Metastatic Liver Carcinoma in the Adrenal Gland (tissue), 2 donors: ENCODE results near the gene HPD.

GRCh38 chr12:120787534-120788798 is 62.3 kb downstream of the ACADS start:
- PRO-cap, 2 experiments, result no peak in any of the 2 experiments

DNA sequence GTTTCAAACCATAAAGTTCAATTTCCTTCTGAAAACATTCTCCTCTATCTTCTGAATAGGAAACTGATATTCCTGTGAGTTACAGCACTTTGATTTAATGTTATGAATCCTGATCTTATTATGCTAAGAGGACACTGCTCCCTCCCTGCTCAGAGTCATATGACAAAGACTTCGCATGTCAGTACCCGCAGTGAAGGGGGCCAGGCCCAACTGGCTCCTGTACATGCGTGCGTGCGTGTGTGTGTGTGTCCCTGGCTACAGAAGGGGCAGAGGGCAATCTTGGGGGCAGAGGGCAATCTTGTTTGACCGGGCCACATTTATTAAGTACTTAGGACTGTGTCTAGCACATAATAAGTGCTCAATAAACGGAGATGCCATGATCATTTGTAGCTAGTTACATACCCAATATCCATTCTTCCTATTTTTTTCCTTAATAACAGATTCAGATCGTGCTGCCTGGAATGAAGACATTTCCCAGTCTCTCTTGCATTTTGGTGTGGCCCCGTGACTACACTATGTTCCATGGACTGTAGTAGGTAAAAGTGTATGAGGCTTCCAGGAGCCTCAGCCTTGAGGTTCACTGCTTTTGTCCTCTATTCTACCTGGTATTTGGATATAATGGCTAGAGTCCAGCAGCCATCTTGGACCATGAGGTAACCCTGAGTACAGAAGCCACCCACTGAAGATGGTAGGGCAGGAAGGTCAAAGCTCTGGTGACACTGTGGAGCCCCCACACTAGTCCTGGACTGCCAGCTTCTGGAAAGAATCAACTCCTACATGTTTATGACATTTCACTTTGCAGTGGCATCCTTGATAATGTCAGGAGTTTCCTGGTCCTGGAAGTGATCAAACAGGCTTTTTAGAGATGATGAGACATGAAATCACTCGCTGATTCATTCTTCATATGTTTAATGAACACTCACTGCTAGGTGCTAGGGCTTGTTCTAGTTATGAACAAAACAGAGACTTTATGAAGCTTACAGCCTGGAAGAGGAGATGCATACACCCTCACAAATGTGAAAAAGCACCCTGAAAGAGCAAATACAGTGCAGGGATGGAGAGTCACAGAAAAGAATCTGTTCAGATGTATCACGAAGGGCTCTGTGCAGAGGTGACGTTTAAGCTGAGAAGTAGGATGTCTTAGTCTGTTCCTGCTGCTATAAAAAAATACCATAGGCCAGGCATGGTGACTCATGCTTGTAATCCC is 16.0 kb upstream of the HNF1A start:
- PRO-cap, 2 experiments, result no peak in any of the 2 experiments

DNA sequence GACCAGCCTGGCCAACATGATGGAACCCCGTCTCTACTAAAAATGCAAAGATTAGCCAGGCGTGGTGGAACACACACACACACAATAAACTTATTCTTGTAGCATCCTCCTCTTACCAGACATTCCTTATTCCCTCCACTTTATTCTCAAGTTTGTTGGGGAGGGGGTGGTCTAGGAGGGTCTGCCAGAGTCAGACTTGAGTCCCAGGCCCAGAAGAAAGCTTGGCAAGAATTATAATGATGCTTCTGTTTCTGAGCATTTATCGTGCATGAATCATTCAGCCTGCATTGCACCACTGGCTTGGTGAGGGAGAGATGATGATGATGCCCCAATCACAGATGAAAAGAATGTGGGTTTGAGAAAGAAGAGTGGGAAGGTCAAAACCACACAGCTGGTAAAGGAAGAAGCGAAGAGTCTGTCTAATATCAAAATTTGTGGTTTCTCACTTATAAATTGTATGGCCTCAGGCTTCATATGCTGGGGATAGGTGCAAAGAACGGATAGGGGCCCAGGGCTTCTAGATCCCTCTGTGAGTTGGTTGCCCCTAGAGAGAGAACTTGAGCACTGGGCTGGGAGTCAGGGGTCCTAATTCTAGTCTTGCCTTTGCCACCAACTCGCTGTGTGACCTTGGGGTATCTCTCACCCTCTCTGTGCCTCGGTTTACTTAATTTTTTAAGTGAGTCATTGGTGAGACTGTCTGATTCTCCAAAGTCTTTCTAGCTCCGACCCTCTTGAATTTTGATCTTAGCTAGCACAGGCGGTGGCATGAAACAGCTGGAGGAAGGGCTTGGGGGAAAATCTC is 2.3 kb downstream of the OASL start:
- PRO-cap, 2 experiments, result no peak in any of the 2 experiments

- PRO-cap, 2 experiments, result no peak in any of the 2 experiments
Measured at GRCh38 chr12:121233312-121234176, 23.6 kb downstream of the P2RX4 start.

GRCh38 chr12:121288176-121289021 is 8.1 kb downstream of the CAMKK2 start:
- PRO-cap, 2 experiments, result no peak in any of the 2 experiments

- PRO-cap, 2 experiments, result peak in 2 of 2 experiments; most common plus-strand start chr12:121467533 (in 1); most common minus-strand start chr12:121467378 (in 2)
Measured at GRCh38 chr12:121466855-121467819, 67.2 kb downstream of the RNF34 start.

DNA sequence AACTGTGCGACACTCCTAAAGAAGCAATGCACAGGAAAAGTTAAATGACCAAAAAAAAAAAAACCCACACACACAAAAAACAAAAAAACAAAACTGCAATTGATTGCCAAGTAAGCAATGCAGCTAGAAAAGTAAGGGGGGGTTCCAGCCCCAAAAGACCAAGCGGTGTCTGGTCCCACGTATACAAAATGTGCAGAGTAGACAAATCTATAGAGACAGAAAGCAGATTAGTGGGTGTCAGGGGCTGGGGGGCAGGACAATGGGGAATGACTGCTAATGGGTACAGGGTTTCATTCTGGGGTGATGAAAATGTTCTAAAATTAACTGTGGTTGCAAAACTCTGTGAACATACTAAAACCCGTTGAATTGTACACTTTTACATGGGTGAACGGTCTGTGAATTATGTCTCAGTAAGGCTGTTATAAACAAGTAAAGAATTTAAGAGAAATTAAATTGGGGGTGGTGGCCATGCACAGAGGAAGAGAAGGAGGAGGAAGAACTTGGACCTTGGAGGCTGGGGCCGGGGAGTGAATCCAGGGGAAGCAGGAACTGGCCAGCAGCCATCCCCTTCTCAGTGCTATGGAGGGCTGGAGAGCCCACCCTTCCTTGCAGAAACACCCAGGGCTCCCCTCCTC is 45.5 kb downstream of the KDM2B start:
- PRO-cap, 2 experiments, result peak in 1 of 2 experiments; most common plus-strand start position 373 of the sequence (in 1)

DNA sequence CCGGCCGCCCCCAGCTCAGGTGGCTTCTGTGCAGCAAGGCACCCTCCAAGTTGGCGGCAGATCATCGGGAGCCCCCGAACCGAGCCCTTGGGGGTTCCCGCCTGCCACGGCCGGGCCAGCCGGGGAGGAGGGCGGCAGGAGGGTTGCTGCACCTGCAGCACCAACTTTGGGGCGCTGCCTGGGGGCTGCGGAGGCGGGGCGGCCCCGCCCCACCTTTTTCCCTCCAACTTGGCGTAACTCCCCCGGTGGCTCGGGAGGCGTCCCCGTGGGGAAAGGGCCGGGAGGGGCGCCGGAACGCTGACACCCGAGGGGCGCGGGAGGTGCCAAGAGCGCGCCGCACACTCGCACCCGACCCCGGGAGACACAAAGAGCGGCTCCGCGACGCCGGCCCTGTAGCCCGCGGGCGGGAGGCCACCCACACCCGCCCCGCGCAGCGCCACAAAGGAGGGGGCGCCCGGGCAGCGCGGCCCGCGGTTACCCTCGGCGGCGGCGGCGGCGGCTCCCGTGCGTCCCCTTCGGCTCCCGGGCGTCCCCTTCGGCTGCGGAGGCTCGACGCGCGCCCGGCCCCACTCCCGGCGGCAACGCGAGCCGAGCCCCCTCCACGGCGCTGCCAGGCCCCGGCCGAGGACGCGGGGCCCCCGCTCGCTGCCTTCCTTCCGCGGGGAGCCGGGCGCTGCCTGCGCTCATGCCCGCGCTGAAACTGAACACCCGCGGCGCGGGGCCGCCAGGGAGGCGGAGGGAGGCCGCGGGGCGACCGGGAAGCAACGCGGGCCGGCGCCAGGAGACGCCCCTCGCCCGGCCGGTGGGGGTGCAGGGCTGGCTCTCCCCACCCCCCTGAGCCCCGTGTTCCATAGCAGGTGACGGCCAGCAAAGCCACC is 43.1 kb downstream of the KDM2B start:
- PRO-cap, 2 experiments, result peak in 2 of 2 experiments; most common minus-strand start position 702 of the sequence (in 2)

DNA sequence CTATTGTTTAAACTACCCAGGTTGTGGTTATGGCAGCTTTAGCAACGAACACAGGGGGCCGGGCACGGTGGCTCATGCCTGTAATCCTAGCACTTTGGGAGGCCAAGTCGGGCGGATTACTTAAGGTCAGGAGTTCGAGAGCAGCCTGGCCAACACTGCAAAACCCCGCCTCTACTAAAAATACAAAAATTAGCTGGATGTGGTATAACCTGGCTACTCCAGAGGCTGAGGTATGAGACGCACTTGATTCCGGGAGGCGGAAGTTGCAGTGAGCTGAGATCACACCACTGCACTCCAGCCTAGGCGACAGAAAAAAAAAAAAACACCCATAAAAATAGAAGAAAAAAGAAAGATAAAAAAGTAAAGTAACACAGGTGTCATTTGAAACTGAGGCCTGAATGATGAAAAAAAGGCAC is 923 bp upstream of the TMEM120B start:
- PRO-cap, 2 experiments, result no peak in any of the 2 experiments

GRCh38 chr12:121775380-121776542 is 17.7 kb downstream of the RHOF start:
- PRO-cap, 2 experiments, result no peak in any of the 2 experiments

DNA sequence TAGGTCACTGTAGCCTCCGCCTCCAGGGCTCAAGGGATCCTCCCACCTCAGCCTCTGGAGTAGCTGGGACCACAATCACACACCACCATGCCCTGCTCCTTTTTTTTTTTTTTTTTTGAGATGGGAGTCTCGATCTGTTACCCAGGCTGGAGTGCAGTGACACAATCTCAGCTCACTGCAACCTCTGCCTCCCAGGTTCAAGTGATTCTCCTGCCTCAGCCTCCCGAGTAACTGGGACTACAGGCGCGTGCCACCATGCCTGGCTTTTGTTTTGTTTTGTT is 16.7 kb downstream of the RHOF start:
- PRO-cap, 2 experiments, result no peak in any of the 2 experiments

DNA sequence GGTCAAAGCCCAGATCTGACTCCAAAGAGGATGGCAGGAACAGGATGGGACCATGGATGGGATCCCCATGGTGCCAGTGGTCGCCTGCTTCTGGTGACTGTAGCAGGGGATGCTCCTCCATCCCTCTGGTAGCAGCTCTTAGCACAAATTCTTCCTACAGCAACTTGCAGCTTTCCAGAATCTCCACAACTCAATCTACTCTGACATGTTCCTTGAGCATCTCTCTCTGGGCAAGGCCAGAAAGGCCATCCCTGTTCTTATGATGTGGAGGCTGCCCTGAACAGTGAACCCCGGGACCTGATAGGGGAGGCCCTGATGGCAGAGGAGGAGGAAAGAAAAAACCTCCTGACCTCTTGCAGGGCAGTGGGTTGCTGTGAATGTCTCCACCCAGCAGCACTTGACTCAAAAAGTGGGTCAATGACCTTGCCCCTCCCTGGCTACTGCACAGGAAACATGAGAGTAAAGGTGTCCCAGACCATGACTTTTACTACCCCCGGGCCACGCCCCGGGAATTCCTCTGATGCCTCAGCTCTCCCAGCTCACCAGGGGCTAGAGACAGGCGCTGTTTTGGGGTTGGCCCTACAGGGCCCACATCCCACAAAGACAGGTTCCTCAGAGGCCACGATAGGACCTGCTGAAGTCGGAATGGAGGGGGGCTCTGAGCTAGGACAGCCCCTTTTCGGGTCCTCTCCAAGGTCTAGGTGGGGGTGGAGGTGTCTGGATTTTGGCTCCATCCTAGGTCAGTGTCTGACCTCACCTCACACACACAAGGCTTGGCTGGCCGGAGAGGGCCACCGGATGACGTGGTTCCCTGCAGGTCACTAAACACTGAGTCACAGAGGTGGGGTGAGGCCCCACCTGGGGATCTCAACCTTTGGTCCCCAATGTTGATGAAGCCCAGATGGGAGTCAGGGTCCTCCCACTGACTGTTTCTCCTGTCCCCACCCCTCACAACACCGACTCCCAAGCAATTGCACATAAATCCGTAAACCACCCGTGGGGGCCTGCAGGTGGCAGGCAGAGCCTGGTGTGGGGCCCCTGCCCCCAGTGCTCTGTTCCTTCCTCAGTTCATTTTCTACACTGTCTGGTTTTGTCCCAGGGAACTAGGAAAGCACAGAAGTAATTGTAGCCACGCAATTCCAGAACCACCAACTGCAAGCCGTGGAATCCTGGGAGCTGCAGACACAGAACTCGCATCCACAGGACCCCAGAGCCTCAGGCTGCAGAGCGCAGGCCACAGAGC is 1.6 kb downstream of the RHOF start:
- PRO-cap, 2 experiments, result peak in 1 of 2 experiments; most common plus-strand start position 900 of the sequence (in 1)

- PRO-cap, 2 experiments, result peak in 2 of 2 experiments; most common plus-strand start chr12:121799660 (in 2); most common minus-strand start chr12:121799406 (in 1)
Measured at GRCh38 chr12:121799209-121800255, 4.3 kb upstream of the SETD1B start.

DNA sequence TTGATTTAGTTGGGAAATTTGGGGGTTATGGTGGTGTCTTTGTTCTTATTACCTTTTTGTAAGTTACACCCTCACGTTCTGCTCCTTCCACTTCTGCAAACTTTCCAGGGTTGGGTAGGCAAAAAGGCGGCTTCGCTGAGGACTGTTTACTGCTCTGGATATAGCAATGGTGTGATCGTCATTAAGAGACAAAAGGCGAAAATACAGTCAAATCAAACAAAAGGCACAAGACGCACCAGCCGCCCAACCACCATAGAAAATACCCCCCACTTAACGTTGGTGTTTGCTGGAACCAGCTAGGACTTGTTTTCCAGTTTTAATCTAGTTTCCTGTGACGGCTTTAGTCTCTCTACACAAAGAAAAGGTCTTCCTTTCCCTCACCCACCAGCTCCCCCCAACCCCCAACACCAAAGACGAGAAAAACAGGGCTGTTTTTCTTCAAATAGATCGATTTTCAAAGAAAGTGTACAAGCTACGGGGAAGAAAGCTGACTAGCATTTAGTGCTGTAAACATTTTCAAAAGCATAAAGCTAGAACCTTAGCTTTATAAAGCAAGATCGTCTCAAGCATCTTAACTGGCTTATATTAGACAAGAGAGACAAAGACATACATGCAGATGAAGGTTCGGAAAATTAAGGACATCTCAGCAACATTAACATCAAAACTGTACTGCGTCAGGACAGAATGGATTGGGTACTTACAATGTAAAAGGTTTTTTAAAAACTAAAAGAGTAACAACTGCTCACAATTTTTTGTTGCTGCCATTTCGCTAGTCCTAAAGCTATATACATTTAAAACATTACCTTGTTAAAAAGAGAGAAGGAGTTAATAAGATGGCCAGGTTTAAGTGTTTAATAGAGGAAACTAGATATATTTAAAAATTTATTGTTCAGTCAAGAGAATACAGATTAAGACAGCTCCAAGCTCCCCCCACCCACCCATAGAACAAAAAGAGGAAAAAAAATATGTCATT is 1.9 kb upstream of the SETD1B start:
- PRO-cap, 2 experiments, result peak in 2 of 2 experiments; most common minus-strand start position 254 of the sequence (in 1)

DNA sequence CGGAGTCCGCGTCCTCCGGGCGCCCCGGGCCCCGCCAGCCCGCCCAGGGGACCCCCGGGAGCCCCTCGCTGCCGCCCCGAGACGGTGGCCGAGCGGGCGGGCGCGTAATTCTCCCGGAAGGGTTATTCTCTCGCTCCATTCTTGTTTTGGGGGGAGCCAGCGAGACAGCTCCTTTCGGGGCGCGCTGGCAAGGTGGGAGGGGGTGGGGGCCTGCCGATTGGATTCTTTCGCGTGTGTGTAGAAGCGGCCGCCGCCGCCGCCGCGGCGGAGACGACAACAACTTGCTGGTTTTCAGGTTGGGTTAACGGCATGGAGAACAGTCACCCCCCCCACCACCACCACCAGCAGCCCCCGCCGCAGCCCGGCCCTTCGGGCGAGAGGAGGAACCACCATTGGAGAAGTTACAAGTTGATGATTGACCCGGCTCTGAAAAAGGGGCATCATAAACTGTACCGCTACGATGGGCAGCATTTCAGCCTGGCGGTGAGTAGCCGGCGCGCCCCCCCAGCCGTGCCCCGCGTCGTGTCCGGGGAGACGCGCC is 690 bp downstream of the SETD1B start:
- PRO-cap, 2 experiments, result peak in 2 of 2 experiments; most common plus-strand start position 470 of the sequence (in 2); most common minus-strand start position 278 of the sequence (in 1)

GRCh38 chr12:121806294-121806911 is 2.6 kb downstream of the SETD1B start:
- PRO-cap, 2 experiments, result peak in 2 of 2 experiments; most common plus-strand start chr12:121806667 (in 2); most common minus-strand start chr12:121806398 (in 1)

DNA sequence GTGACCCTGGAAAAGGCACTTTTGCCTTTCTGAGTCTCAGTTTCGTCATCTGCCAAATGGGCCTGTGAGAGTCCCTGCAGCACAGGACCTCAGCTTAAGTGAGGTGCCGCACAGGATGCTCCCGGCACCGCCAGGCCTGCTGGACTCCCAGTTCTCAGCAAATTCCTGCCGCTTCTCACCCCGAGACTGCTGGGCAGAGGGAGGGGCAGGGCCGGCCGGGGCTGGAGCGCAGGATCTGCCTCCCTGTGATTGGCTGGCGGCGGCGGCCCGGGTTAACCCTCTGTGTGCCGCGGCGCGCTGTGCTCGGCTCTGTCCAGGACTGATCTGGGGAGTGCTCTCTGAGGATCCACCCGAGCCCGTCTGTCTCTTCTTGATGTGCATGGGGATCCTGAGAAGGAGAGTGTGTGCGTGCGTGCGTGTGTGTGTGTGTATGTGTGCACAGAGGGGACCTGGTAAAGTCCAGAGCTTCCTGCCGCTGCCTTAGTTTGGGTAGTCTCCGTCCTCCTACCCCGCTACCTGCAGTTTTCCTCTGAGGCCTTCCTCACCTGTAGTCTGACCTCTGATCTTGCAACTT is 8.6 kb downstream of the SETD1B start:
- PRO-cap, 2 experiments, result peak in 2 of 2 experiments; most common plus-strand start position 316 of the sequence (in 2); most common minus-strand start position 188 of the sequence (in 2)

GRCh38 chr12:121814495-121815040 is 10.8 kb downstream of the SETD1B start:
- PRO-cap, 2 experiments, result no peak in any of the 2 experiments

DNA sequence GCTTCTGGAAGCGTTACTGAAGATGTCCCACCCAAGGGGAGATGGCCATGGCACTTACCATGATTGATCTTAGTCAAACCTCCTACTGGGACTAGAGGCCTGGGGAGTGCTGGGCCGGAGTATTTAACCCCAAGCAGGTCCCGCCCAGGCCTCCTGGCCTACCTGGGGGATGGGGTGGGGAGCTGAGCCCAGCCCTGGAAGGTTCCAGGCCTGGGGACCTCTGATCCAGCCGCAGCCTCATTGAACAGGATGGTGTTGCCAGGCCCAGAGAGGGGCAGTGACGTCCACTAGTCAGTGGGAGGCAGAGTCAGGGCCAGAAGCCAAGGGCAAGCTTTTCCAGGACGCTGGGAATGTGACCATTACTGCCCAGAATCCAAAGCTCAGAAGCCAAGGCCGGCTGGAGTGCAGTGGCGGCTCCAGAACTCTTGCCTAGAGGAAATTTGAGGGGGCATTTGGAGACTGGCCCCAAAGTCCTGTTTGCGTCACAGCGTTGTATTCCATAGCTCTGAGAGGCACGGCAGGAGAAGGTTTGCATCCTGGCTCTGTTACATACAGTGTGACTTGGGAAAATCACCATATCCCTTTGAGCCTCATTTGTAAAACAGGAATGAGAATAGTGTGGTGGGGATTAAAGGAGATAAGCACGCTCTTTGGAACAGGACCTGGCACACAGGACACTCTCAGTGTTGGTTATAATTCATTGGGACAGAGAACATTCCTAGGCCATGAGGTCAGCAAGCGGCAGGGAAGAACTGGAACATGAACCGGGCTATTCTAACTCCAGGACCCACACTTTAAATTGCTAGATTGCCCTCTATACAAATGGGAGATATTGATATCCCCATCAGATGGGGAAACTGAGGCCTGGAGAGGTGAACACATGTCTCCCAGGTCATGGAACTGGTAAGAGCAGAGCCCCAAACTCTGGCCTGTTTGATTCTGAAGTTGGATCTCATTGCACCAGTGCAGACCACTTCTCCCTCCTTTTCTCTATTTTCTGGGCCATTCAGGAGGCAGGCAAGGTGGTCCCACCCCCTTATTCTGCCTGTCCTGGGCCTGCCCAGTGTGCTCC is at the start of gene HPD:
Gene HPD (minus strand): TSS at position 97 of the 1,072 bp plus-strand sequence.
- PRO-cap, 2 experiments, result peak in 2 of 2 experiments; most common plus-strand start position 734 of the sequence (in 2); most common minus-strand start position 93 of the sequence (in 2)

DNA sequence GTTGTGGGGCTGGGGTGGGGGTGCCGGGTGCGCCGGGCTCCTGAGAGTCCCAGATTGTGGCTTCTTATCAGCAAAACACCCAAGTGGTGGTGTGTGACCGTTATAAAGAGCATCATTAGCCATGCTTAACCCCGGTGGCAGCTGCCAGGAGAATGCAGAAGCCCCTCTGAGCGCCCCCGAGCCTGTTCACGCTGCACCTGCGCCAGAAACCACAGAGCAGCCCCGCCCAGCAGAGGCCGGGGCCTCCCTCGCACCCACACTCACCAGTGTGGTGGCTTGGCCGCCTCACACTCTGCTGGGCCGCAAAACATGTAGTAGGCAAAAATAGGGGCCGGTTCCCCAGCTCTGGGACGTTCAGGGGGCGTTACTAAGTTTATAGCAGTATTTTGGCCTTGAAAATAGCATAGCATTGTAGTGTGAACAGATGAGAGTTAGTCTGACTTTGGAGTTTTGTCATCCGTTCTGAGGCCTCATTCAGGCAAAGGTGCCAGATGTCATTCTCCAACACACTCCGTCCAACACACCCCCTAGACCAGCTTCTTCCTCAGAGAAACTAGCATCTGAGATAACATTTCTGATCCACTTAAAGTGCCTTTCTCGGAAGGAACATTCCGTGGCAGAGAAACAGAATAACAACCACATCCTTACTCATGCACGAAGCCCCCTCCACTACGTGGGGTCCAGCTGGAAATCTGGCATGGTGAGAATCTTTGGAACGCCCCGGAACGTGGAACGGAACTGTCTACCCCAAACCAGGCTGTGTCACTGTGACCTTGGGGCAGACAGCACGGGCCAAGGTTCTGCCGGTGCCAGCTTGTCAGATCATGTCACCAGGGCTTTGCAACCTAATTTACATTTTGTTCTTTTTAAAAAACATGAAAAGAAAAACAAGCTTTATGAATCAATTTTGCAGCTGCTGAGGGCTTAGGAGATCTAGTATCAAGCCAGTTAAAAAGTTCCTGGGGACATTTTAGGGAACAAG is 17.2 kb upstream of the BCL7A start:
- PRO-cap, 2 experiments, result no peak in any of the 2 experiments